Peritoneum (tissue), 1 donor: ENCODE measurements around the genes USB1, PRSS54 and SLC38A7.

DNA sequence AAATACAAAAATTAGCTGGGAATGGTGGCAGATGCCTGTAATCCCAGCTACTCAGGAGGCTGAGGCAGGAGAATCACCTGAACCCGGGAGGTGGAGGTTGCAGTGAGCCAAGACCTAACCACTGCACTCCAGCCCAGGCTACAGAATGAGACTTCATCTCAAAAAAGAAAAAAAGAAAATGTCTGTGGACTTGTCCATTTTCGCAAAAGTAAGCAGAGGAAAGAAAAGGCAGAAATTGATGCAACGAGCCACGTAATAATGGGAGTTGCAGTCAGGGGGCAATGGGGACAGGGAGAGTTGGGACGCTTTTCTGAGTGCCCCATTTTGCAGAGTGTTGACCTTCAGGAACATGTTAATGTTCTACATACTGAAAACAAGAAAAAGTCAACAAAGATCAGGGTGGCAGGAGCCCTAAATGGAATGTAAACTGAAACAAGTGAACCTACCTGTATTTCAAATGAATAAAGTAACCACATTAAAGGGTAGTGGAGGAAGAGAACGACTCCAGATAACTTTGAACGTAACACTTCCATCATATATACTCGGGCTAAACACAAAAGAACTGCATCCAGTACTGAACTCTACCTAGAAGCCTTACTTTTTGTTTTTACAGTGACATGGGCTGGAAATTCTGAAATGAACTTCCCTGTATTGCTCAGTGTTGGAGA is 76.4 kb downstream of the CNGB1 start:
- PRO-cap = no peak

DNA sequence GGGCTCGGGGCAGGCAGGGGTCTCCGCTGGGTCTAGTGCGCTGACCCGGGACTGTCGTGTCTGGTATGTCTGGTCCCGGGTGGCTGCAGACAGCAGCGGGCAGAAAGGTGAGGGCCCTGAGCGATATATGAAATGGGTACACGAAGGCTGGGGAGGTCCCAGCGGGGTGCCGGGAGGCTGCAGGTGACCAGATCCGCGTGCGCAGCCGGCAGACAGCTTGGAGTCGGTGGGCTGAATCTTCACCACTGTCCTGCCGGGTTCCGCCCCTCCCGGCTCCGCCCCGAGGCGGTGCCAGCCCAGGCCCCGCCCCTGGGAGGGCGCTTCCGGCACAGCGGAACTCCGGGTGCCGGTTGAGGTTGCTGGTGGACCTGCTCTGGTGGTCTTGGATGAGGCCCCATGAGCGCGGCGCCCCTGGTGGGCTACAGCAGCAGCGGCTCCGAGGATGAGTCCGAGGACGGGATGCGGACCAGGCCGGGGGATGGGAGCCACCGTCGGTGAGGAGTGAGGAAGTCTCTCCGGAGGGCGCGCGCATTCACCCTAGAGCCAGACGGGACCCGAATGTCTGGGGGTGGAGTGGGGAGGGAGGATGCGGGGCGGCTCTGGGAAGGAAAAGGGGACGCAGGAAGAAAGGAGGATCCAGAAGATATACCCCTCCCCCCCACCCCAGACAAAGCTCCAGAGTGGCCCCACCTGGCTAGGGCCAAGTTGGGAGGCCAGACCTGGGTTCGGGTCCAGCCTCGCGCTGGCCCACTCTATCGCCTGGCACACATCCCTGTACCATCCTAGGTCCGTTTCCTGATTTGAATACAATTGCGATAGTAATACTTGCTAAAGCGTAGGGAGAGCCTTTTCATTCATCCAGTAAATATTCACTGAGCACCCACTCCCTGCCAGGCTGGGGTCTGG is at the start of gene USB1:
USB1 (plus strand) TSS at position 320 of the 906 bp plus-strand sequence.
- PRO-cap = no peak

DNA sequence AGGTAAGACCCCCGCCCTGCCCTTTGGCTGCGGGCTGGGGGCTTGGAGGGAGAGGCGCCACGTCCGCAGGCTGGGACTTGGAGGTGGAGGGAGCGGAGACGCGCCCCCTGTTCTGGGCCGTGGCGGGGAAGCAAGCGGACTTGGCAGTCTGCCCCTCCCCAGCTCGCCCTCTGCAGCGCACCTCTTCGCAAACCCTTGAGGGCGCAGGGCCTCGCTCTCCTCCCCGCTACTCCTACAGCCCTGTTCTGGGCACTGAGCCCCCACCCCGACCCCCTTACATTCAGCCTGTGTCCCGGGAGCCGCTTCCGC is 911 bp downstream of the MMP15 start:
- PRO-cap = no peak

DNA sequence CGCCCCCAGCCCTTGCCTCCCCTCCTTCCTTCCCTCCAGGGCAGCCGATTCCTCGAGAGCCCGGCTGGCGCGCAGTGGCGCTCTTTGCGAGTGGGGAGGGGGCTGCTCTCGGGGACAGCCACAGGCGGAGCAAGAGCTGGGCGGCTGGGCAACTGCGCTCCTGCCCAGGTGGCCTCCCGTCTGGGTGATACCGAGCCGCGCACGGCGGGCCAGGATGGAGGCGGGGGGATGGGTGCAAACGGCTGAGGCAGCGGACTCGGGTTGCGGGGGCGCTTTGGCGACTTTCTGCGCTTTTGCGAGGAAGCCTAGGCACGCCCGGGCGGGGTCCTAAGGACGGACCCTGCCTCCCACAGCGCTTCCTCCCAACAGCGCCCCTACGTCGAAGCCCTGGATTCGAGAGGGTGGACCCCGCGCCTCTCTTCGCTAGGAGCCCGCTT is 1.3 kb downstream of the MMP15 start:
- PRO-cap = no peak

GRCh38 chr16:58176882-58177403 is 21.0 kb downstream of the CSNK2A2 start:
- PRO-cap = no peak

DNA sequence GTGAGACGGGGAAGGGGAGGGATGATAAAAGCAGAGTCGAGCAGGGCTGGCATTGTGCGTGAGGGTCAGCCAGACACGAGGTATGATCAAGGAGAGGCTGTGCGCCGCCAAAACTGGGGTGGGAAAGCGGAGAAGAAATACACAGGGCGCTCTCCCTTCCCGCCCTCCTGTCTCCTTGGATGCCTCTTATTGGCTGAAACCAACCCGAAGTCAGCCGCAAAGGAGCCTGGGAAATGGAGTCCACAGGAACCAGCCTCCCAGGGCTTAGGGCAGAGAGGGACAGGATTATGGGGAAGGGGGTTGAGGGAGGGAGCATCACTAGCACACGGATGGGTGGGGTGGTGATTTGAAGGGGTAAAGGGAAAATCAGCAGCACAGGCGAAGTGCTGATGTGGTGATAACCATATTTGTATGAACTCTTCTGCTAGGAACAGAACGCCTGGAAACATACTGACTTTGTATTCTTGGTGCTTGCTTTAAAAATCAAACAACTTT is 13.3 kb upstream of the CCDC113 start:
- PRO-cap = no peak

- PRO-cap = no peak
These were observed at the start of gene PRSS54 for GRCh38 chr16:58294924-58295630. Gene PRSS54 (minus strand): TSS chr16:58295025.

- PRO-cap = no peak
These were observed 23.4 kb upstream of the PRSS54 start for GRCh38 chr16:58318241-58318610.

GRCh38 chr16:58418979-58420065 is 27.1 kb downstream of the GINS3 start:
- PRO-cap = no peak

DNA sequence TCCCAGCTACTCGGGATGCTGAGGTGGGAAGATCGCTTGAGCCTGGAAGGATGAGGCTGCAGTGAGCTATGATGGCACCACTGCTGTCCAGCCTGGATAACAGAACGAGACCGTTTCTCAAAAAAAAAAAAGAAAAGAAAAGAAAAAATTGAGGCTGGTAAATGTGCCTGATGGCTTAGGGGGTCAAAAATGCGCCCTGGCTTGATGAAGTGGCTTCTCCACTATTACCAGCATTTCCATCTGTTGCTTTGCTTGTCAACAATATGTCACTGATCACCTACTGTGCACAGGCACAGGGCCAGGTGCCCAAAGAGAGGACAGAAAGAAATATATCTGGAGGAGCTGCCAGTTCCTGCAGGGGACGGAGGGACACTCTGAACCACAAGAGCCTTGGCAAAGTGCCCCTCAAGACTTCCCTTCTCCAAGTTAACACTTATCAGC is 34.6 kb downstream of the GINS3 start:
- PRO-cap = no peak

- PRO-cap = no peak
These were observed 30.9 kb downstream of the SETD6 start for GRCh38 chr16:58546188-58546694.

GRCh38 chr16:58683897-58684924 is at the start of gene SLC38A7:
Gene SLC38A7 (minus strand): TSS chr16:58684770.
- PRO-cap = unidirectional peak, minus-strand start at chr16:58684740

DNA sequence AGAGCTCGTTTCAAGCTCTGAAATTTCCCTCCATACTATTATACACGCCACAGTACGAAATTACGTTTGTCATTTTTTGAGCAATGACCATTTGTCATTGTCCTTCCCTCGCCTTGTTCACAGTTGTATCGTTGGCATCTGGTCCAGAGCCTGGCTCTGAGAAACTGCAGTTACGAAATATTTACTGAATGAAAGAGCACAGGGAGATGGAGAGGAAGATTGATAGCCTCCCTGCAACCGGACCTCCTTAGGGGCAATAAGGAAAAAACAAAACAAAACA is 960 bp downstream of the GOT2 start:
- PRO-cap = no peak

DNA sequence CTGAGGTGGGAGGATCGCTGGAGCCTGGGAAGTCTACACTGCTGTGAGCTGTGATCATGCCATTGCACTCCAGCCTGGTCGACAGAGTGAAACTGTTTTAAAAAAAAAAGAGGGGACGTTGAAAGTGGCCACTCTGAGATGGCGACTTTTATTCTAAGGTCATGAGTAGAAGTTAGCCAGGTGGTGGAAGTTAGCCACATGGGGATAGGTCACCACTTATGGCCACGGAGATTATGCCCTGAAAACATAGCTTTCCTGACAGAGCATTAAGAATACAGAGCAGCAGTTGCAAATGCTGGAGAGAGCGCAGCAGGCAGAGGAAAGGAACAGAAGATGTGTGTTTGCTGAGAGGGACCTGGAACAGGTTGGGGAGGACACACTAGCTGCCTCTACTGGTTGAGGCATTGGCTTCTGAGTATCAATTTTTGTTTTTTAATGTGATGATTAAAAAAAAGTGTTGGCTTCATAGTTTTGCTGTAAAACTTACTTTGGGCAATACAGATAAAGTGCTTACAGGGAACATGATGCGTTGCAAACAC is 118.3 kb upstream of the GOT2 start:
- PRO-cap = no peak

DNA sequence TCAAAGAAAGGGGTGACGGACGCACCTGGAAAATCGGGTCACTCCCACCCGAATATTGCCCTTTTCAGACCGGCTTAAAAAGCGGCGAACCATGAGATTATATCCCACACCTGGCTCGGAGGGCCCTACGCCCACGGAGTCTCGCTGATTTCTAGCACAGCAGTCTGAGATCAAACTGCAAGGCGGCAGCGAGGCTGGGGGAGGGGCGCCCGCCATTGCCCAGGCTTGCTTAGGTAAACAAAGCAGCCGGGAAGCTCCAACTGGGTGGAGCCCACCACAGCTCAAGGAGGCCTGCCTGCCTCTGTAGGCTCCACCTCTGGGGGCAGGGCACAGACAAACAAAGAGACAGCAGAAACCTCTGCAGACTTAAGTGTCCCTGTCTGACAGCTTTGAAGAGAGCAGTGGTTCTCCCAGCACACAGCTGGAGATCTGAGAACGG is 234.5 kb downstream of the CDH8 start:
- PRO-cap = no peak

- PRO-cap = no peak
These were observed 117.9 kb downstream of the CDH8 start for GRCh38 chr16:61918031-61919071.

DNA sequence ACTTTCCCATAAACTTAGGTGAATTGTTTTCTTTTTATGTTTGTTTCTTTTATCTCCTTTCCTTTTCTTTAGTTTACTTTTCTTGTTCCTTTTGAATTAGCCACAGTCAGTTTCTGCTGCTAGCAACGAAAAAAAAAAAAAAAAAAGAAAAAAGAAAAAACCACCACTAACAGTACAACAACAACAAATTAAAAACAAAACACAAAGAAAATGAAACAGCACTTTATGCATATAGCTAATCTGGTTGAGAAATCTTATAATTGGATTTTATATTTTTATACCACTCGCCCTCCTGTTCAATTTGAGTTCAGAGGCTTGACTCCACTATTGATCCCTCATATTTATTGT is 1147.9 kb downstream of the CDH11 start:
- PRO-cap = no peak

DNA sequence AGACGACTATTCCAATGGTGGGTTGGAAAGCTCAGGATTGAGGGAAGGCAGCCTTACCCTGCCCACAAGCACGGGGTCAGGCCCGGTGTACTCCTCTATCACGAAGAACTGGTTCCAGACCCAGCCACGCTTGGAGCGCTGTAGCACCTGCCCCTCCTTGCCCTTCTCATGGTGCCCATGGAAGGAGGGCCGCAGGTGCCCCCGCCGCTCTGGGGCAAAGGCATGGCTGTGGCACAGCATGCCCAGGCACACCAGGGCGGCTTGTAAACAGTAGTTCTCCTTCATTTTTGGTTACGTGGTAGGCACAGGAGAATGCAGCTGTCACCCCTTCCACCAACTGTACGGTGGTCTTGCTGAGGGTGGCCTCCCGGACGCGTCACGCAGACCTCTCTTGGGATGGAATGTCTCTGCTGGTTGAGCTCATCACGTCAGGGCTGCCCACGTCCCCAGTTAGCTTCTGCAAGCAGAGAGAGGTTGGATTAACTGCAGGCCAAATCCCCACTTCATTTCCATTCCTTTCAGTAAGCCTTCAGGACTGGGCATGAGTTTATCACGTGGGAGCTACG is 117.2 kb downstream of the CDH11 start:
- PRO-cap = no peak

- PRO-cap = no peak
These were observed 51.0 kb downstream of the CDH11 start for GRCh38 chr16:65070743-65071296.

- PRO-cap = no peak
These were observed 975 bp upstream of the CDH11 start for GRCh38 chr16:65122662-65123413.